HTERT-HM (cell line): Measurements from ENCODE around the genes OR56A5, MRPL17 and OR2AG1.

GRCh38 chr11:5690662-5691451, 1.3 kb downstream of the TRIM22 start:
- RRBS: no CpG with 5 or more reads among the region's 17 CpGs

DNA sequence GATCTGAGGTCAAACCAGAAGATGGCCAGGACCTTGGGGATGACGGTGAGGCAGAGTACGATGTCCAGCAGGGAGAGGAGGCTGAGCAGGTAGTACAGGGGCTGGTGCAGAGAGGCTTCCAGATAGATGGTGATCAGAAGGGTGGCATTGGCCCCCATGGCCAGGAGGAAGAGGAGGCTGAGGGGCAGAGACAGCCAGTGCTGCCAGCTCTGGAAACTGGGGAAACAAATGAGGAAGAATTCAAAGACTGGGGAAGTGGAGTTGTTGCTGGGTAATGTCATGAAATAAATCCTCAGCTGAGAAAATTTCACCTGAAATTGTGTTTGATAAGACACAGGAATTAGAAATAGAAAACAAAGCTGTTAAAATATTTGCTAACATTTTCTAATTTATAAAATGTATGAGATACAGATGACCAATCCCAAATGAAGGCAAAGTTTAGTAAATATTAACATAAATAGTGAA, at the start of gene OR56A5:
OR56A5 (minus strand) TSS at position 281 of the 465 bp plus-strand sequence.
- RRBS: no CpG with 5 or more reads among the region's 2 CpGs

GRCh38 chr11:6185188-6185435, 13.9 kb upstream of the OR52W1 start:
- RRBS: no CpG with 5 or more reads among the region's 5 CpGs

DNA sequence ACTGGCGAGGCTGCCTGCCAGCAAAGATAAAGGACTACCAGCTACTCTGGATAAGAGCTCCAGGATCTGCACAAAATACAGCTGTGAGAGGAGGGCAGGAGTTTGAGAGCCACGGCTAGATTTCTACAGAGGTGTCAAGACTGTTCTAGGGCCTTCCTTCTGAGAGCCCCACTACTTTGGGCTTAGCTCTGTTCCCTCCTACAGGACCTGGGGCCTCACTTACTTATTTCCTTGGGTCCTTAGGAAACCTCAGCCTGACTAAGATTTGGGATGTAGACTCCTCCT, 9.7 kb upstream of the CCKBR start:
- RRBS: no CpG with 5 or more reads among the region's 2 CpGs

DNA sequence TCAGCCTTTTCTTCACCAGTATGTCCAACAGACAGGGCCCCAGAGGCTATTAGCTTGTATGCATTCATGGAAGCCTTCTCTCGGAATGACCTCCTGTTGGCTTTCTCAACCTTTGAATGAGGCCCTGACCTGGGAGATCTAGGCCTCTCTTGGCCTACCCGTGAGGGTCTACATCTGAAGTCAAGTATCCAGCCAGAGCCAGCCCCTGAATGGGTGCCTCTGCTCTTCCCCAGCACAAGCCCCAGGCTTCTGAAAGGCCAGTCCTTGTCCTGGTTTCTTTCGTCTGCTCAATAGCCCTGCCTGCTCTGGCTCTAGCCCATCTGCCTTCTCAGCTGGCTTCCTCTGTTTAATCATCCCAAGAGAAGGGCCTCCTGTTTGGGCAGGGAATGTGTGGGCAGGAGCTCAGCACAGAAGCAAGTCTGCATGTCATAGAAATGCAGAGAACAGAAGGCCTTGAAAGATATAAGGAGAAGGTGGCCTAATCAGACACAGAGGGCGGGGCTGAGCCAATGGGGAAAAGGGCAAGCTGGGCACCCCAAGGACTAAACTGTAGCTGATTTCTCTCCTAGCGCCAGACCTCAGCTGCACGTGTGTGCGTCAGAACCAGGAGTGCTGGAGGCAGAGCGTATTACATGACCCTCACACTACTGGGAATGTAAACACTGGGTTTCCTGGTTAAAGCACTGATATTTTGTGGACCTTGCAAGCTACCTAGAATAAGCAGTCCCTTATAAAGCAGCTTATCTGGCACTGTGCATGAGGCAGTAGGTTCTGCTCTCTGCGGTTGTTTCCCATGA, 7.7 kb upstream of the CCKBR start:
- RRBS: no CpG with 5 or more reads among the region's 9 CpGs

DNA sequence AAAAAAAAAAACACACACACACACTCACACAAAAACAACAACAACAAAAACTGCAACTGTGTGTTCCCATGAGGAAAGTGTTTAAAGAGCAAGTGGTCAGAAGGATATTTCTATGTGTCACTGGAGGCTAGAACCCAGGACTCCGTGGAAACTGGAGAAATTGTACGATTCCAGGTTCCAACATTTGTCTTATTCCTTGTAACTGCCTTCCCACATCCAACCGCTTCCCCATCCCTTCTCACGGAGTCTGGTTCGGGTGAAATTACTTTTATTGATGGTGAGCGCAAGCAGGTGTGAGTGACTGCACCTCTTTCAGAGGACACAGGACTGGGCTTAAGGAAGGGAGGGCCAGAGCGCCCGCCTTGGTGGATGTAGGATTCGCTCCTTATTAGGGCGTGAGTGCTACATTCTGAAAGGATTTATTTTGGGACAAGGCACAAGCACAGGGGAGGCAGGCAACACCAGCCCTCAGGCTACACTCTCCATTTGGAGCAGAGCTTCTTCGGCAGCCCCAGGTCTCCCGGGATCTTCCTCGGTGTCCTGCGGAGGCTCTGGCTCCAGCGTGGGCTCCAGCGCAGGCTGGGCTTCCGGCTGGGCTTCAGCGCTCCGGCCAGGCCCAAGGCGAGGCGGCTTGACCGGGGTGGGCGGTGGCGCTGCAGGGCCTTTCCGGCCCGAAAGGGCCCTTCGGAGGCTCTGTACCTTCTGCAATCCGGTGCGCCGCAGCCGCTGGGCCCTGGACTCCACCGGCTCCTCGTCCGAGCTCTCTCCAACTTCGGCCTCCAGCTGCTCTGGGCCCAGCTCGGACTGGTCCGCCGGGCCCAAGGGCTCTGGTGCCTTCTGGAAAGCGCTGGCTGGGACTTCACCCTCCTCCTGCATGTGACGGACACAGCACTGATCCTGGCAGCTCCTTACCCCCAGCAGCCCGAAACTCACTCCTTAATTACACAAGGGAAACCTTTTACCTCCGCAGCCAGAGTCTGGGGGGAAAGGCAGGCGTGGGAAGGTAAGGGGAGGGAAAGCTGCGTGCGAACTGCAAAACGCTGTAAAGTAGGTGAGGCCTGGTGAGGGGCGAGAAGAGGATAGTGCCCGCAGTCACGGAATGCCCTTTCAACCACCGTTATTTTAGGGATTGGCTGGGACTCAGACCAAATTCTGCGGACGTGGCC, 1.2 kb downstream of the CAVIN3 start:
- RRBS: under 1% methylated on average over 15 of the region's 52 CpGs

DNA sequence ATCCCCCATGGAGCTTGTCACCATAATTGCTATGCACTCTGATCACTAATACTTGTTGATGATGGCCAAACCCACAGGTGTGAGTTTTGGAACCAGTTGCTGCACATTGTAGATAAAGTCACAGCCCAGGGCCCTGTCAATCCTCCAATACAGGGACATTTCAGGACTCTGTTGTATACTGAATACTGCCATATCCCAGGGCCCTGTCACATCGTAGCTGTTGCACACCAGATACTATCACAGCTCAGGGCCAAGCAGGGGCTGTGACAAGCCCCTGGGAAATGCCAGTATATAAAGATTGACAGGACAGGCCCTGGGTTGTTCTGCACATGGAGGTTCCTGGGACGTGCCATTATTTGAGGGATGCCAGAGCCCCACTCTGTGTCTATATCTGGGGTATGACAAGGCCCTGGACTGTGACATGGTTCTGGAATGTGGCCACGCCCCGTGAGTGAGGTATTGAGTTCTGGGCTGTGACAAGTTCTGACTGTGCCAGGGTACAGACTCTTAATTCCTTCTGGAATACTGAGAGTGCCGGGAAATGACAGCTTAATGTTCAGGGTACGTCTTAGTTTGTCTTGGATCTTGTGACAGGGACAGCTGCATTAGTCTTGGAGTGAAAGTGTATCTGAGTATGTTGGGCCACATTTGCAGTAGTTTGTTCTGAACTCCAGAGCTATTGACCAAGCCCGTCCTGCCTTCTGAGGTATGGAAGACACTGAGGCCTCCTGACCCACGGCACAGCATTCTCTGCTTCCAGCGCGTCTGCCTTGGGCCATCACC, 27.8 kb upstream of the SMPD1 start:
- RRBS: no CpG with 5 or more reads among the region's 10 CpGs

DNA sequence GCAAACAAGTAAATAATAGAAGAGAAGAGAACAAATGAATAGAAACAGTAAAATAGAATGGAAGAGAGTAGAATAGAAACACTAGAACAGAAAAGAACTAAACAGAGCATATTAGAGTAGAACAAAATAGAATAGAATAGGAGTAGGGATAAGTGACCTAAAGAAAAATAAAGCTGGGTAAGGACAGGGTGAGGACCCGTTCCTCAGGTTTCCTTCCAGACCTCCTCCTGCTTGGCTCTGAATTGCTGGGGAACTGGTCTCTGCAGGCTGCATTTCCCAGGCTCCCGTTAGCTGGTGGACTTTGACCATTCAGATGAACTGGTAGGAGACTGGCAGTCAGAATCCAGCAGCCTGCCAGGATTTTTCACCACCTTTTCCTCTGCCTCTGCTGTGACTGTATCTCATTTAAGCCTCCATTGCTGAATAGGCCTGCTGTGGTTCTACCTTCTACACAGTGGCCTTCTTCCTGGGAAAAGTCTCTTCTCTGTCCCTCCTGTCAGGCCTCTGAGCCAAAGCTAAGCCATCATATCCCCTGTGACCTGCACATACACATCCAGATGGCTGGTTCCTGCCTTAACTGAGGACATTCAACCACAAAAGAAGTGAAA, 24.6 kb upstream of the SMPD1 start:
- RRBS: no CpG with 5 or more reads among the region's 2 CpGs

GRCh38 chr11:6483273-6483862, 2.1 kb downstream of the TIMM10B start:
- RRBS: no CpG with 5 or more reads among the region's 3 CpGs

DNA sequence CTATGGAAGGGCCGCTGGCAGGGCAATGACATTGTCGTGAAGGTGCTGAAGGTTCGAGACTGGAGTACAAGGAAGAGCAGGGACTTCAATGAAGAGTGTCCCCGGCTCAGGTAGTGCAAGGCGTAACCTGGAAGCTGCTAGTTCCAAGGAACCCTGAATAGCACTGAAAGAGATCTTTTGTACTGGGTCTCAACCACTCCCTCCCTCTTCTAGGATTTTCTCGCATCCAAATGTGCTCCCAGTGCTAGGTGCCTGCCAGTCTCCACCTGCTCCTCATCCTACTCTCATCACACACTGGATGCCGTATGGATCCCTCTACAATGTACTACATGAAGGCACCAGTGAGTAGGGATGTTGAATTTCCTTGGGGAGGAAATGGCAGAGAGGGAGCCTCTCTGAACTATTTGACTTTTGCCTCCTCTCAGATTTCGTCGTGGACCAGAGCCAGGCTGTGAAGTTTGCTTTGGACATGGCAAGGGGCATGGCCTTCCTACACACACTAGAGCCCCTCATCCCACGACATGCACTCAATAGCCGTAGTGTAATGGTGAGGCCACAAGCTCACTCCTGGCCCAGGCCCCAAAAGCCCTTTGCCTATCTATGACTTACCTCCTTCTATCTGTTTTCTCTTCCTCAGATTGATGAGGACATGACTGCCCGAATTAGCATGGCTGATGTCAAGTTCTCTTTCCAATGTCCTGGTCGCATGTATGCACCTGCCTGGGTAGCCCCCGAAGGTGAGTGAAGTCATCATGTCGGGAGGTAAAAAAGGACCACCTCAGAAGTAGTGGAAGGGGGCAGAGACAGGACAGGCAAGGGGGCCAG, 2.5 kb downstream of the TAF10 start:
- RRBS: no CpG with 5 or more reads among the region's 15 CpGs

GRCh38 chr11:6627602-6628284, 8.5 kb upstream of the TPP1 start:
- RRBS: no CpG with 5 or more reads among the region's 4 CpGs

GRCh38 chr11:6629546-6630870, 10.8 kb upstream of the TPP1 start:
- RRBS: 81% methylated on average over 54 of the region's 149 CpGs

GRCh38 chr11:6637822-6638386, 17.7 kb downstream of the DCHS1 start:
- RRBS: no CpG with 5 or more reads among the region's 5 CpGs

GRCh38 chr11:6654612-6655672, 667 bp downstream of the DCHS1 start:
- RRBS: 11% methylated on average over 40 of the region's 69 CpGs

GRCh38 chr11:6682561-6683818, at the start of gene MRPL17:
Gene MRPL17, minus strand, starts transcription at chr11:6683340.
- RRBS: 2% methylated on average over 3 of the region's 79 CpGs

GRCh38 chr11:6782841-6783101, at the start of gene OR2AG1:
Gene OR2AG1, plus strand, starts transcription at chr11:6783020.
- RRBS: no CpG with 5 or more reads among the region's 1 CpG

GRCh38 chr11:7252313-7253355, 930 bp downstream of the SYT9 start:
- RRBS: 18% methylated on average over 40 of the region's 67 CpGs

DNA sequence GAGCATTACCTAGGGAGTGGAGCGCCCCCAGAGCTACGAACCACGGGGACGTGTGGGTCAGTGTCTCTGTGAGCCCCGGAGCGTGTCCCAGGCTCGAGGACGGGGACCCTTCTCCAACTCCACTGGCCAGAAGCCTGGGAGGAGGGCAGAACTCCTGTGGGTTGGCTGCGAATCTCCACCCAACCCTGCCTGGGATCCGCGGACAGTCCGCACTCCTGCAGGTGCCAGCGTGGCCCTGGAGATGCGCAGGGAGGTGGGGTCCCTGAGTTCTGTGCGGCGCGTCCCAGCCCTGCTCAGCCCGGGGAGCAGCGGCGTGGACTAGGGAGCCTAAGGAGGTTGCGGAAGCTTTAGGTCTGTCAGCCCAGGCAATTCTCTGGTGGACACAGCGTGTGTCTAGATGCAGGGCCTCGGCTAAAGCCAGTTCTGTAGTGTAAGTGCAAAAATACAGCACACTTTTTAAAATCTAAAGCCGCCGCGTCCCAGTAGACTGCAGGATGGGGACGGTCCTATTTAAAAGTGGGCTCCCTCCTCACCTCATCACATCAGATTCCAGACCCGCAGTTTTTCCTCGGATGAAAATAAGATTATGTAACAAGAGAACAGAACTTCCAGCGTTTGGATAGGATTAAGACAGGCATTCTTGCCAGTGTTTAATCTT, 513 bp downstream of the PPFIBP2 start:
- RRBS: 0% methylated on average over 3 of the region's 30 CpGs

- RRBS: no CpG with 5 or more reads among the region's 2 CpGs
These were observed 7.0 kb downstream of the PPFIBP2 start for GRCh38 chr11:7520775-7521259.

GRCh38 chr11:7525424-7525848, 11.6 kb downstream of the PPFIBP2 start:
- RRBS: no CpG with 5 or more reads among the region's 4 CpGs